Fibroblast of villous mesenchyme (primary cell): ENCODE measurements around a stretch of chr6.

- CAGE, long polyA plus RNA: no peak
These were observed 8.6 kb downstream of the VNN2 start for GRCh38 chr6:132748934-132749598.

GRCh38 chr6:132793374-132793650, 5.1 kb downstream of the SLC18B1 start:
- CAGE, long polyA plus RNA: no peak

DNA sequence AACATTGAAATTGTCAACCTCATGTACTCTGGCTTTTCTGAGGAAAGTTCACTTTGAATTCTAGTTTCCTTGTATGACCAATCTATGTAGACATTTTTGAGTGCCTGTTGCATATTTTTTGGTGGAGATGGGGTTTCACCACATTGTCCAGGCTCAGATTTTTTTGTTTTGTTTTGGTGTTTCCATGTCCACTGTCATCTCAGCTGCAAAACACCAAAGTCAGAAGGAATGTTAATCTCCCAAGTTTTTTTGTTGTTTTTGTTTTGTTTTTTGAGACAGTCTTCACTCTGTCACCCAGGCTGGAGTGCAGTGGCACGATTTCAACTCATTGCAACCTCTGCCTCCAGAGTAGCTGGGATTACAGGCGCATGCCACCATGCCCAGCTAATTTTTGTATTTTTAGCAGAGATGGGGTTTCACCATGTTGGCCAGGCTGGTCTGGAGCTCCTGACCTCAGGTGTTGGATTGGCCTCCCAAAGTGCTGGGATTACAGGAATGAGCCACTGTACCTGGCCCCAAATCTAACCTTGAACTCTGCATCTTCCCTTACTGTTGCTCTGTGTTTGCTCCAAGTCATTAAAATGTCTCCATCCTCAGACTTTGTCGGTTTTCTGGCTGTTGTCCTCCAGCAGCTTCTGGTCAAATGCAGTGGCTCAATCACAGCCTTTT, 4.4 kb downstream of the RPS12 start:
- CAGE, long polyA plus RNA: no peak

DNA sequence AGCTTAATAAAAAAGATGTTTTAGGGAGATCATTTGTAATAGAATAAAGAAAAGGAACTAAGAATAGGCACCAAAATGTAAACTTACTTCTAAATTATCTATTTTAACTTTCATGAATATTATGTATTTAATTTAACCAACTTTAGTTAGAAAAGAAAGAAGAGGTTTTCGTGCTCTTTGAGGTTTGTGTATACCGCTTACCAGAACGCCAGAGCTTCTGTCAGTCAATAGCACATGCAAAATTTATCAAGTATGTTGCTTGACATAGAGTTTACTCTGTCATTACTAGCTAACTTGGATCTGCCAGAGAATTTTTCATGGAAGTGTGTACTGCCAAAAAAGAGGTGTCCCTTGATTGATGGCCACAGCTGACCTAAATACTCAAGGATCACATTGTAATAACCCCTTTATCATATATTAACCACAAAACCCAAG, 194.2 kb upstream of the EYA4 start:
- CAGE, long polyA plus RNA: no peak

DNA sequence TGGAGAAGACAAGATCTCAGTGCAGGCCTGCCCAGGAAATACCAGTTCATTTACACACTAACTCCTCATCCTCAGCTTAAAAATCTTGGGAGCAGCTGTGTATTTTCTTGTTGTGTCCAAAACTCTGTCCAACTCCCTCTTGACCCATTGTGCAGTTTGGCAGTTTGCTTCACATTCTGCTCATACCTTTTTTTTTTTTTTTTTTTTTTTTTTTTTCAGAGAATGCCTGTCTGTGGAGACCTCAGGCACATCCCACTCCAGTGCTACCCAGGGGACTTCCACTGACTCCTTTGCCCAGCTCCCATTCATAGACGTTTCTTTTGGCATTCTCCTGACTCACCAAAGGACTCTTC, 265.9 kb upstream of the TCF21 start:
- CAGE, long polyA plus RNA: no peak

DNA sequence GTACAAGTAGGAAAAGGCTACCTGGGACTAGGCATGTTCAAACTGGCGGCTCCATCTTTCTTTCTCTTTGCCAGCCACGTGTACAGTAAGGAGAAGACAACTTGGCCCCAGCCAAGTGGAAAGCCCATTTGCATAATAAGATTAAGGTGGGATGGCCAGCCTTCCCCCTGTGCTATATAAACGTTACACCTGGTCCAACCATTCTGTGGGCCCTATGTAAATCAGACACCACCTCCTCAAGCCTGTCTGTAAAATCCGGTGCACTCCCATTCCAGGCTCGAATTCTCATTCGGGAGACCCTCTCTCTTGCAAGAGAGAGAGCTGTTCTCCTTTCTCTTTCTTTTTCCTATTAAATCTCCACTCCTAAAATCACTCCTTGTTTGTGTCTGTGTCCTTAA, 27.2 kb upstream of the SLC2A12 start:
- CAGE, long polyA plus RNA: no peak

- CAGE, long polyA plus RNA: no peak
These were observed 61.6 kb upstream of the SLC2A12 start for GRCh38 chr6:134113980-134114486.

DNA sequence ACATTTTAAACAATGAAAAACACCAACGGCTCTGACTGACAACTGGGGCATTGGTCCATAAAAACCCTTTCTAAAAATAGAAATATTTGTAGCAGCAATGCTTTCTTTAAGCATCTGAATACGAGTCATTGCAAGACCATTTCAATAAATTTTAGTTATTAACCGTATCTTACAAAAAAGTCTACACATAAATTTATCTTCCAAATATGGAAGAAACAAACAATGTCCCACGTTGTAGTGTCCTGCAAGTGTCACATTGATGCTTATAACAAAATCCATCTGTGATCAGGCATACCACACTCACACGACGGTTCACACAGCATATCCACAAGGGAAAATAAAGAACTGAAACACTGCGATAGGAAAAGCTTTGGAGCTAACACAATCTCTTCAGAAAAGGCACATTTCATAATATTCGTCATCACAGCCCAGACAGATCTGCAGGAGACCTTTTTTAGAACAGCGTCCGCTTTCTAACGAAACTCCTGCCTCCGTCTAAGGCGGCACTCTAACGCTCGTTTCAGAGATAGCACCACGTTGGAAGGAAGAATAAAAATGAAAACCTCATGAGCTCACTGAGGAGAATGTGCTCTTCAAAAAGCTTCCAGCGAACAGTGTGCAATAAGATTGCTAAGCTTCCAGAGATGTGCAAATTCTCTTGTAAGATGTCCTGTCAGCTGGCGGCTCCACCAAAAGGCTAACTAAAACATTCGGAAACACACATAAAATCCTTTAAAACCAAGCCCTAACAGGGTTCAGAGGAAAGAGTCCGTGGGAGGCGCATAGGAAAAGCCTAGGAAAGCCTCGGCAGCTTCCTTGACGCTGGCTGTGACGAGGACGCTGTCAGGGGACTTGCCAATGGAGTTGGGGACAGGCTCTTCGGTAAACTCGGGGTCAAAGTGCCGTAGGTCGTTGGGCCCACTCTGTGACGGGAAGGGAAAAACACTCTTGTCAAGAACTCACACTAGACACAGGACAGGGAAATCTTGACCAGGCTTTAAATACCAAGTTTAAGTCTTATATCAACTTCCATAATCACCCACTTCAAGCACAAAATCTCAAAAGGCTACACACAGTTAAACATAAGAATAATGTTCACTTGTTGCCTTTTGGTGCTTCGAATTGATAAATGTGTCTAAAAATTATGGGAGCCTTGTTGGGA, 117.5 kb upstream of the SLC2A12 start:
- CAGE, long polyA plus RNA: no peak

GRCh38 chr6:134306886-134307321, 11.0 kb downstream of the SGK1 start:
- CAGE, long polyA plus RNA: no peak

- CAGE, long polyA plus RNA: no peak
These were observed 54.9 kb upstream of the SGK1 start for GRCh38 chr6:134372778-134373166.

GRCh38 chr6:134520309-134520767, 202.4 kb upstream of the SGK1 start:
- CAGE, long polyA plus RNA: no peak

DNA sequence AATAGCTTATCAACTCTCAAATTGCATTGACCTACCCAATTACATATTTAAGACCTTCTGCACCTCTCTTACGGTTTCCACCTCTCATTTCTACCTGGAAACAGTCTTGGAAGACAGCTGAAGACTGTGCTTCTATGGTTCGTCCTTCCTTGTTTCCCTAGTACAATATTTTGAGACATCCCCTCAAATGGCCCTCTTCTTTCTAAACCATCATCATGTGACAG, 309.3 kb downstream of the ALDH8A1 start:
- CAGE, long polyA plus RNA: no peak

DNA sequence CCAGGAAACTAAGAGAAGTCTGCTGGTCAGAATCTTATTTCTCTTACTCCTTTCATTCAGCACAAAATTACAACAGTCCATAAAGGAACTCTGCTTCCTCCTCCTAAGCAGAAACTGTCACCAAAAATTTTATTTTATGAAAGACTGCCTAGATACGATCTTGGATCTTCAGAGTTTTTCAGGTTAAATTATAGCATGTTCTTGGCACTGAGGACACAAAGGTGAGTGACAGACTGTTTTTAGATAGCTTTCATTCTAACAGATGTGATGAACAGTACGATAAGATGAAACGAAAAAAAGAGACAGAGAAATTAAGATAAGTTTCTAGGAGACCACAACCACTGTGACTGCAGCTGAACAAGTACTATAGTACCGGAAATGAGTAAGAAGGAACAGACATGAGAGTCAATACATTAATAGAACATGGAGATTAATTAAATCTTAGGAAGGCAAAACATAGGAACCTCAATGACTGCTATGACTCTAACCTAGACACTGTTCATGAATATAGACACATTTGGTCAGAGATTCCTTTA, 40.4 kb downstream of the HBS1L start:
- CAGE, long polyA plus RNA: no peak

GRCh38 chr6:135102943-135103397, 48.3 kb upstream of the HBS1L start:
- CAGE, long polyA plus RNA: no peak

- CAGE, long polyA plus RNA: no peak
These were observed 135.5 kb downstream of the MYB start for GRCh38 chr6:135316626-135317074.

DNA sequence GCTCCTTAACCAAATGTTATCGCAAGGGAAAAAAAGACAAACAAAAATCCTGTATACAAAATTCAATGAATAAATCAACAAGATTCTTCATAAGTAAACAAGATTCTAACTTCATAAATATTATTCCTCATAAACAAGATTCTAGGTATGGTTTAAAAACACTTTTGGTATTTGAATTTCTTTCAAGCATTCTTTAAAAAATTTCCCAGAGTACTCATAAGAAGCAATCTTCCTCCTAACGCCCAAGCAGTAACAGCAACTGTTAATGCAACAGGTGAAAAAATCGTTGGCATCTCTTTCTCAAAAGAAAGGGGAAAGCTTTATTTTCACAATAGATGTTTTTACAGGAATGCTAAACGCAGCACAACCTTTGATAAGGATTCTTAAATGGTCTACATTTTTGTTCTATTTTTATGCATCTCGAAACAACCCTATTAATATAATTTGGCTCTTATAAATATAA, 796 bp downstream of the AHI1 start:
- CAGE, long polyA plus RNA: no peak

DNA sequence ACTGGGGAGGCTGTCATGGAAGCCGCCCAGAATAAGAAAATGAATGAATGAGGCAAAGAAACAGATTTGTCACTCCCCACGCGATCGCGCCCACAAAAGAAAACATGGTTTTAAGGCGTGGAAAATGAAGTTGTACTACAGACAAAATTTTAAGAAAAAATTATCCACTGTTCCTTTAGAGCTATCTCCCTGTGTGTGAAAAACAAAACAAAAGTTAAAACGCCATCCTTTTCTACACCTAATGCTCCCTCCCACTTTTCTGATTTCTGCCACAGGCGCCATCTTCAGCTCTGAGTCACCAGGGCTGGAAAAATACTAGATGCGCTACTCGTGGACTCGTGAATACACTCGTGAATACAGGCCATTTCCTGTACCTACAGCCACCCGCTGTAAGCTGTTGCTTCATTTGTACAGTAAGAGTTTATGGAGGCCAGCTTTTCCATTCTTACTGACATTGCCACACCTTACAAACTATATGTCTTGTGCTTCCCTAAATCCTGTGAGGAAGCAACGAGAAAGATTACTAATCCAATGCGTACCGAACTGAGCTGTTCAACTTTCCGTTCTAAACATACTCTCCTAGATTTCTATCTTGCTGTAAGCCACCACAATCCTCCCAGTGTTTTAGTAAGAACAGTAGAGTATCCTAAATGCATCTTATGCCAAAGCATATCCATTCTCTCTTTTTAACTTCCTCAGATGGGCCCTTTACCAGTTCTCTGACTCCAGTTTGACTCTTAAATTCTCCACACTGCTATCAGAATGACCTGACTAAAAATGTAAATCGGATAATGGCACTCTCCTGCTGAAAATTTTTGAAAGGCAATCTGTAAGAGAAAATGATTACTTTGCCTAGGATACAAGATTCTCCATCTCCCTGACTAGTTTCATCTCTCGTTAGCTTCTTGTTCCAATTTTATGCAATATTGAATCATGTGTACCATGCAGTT, 864 bp upstream of the AHI1 start:
- CAGE, long polyA plus RNA: no peak

- CAGE, long polyA plus RNA: no peak
These were observed 129.8 kb upstream of the AHI1 start for GRCh38 chr6:135627446-135627645.

DNA sequence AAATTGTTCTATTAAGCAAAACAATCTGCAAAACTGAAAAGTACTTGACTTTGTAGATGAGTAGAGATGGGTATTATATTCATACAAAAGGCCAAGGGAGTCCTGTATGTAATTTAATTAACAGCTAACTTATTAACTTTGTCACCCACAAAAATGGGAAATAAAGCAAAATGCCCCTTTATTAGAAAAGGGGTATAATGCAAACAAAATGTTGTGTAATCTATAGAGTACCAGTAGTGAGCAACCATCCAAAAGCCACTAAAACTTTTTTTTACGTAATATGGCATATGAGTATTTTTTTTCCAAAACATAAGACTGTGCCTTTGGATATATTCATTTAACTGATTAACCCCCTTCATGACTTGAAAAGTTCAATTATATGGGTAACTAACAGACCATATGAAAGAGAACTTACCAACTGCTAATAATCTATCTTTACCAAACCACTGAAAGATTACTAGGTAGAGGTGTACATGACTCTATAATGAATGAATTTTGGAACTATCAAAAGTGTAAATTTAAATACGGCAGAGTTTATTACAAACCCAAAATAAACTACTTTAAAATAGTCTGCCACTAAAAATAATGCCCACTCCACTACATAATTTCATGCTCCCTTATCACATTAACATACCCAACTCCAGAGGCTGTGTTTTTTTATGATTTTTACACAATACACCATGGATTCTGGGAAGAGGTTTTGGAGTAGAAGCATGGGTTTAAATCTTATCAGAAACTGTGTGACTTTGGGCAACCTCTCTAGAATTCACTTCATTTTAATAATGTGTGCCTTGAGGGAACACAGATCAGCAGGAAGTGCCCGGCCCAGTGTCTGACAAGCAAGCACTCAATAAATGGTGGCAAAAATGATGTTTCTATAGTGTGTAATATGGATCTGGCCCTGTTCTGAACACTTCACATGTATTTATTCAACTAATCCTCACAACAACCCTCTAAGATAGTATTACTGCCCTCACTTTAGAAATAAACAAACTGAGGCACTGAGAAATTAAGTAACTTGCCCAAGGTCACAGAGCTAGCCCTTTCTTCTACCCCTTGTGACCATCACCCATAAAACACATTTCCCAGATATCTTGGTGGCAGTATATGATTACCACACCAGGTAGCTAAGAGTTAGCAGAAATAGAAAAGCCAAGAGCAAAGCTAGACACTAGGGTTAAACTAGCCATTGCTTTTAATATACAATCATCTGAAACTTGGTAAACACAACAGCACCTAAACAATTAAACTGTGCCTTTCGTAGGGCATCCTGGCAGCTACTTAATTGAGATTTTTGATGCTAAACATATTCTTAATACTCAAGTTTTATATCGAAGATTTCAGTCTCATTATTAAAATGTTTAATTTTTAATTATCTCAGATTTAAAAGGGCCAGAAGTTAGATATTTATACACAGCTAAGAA, 12.6 kb upstream of the MTFR2 start:
- CAGE, long polyA plus RNA: no peak

DNA sequence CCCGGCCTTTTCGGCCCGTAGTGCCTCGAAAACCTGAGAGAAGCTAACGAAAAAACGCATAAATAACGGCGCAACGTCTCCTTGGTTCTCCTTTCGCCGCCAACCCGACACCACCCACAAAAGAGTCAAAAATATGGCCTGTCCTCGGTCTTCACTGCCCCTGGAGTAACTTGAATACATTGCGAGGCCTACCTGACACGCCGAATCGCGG, 220 bp downstream of the BCLAF1 start:
- CAGE, long polyA plus RNA: no peak